ENCODE data around the genes C22orf31, KREMEN1 and EMID1.

DNA sequence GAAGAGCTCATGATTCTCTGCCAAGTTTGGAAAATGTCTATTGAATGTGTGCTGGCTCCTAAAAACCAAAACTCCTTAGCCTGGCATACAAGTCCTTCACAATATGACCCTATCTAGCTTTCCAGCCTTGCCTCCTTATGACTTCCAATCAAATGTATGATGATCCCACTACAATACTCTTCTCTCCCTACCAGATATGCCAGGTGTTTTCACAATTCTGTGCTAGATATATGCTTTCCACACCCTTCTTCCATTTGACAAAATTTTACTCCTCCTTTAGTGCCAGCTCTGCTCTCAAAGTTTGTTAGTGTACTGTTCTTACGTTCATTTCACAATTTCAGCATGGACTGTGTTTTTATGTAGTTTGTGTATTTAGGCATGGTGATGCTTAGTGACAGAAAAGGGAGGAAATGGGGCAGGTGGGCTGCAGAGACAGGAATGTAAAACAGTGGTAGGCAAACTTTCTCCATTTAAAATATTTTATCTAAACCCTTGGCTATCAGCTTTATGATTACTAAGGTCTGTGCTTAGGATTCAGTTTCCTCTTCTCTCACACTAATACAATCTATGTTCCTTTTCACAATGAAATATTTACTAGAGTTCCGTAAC lies 267.2 kb downstream of the TTC28 start:
- RRBS = no CpG with 5 or more reads among the region's 2 CpGs
CAGE:
- cytosol, long polyA plus RNA = no peak
- long polyA plus RNA = no peak
- nucleus, long polyA plus RNA = no peak

DNA sequence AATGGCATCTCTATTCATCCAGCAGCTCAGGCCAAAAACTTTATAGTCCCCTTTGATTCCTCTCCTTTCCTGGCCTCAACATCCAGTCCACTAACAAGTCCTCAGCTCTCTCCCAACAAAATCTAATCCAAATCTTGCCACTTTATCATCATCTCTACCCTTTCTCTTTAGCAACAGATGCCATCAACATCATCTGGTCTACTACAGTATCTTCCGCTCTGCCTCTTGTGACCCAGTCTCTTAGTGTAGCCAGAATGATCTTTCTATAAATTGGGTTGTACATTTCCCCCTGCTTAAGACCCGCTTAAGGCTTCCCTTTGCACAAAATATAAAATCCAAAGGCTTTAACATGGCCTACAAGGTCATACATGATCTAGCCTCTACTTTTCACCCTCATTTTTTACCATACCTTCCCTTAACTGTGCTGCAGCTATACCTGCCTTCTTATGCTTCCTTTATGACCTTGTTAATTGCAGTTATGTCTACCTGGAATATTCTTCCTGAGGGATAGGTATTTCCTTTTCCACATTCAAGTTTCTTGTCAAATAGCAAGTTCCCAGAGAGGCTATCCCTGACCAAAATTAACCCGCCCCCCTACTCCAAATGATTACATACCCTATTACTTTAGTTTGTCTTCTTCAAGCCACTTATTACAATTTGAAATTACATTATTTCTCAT lies 225.9 kb downstream of the TTC28 start:
- RRBS = no CpG with 5 or more reads among the region's 3 CpGs
CAGE:
- cytosol, long polyA plus RNA = no peak
- long polyA plus RNA = no peak
- nucleus, long polyA plus RNA = no peak

DNA sequence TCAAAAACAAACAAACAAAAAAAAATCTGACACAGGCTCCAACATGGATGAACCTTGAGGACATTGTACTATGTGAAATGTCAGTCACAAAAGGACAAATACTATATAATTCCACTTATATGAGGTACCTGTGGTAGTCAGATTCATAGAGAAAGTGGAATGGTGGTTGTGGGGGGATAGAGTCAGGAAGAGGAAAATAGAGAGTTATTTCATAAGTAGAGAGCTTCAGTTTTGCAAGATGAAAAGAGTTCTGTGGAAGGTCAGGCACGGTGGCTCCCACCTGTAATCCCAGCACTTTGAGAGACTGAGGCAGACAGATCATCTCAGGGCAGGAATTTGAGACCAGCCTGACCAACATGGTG lies 12.3 kb downstream of the HSCB start:
- RRBS = no CpG with 5 or more reads among the region's 1 CpG
CAGE:
- cytosol, long polyA plus RNA = no peak
- long polyA plus RNA = no peak
- nucleus, long polyA plus RNA = no peak

DNA sequence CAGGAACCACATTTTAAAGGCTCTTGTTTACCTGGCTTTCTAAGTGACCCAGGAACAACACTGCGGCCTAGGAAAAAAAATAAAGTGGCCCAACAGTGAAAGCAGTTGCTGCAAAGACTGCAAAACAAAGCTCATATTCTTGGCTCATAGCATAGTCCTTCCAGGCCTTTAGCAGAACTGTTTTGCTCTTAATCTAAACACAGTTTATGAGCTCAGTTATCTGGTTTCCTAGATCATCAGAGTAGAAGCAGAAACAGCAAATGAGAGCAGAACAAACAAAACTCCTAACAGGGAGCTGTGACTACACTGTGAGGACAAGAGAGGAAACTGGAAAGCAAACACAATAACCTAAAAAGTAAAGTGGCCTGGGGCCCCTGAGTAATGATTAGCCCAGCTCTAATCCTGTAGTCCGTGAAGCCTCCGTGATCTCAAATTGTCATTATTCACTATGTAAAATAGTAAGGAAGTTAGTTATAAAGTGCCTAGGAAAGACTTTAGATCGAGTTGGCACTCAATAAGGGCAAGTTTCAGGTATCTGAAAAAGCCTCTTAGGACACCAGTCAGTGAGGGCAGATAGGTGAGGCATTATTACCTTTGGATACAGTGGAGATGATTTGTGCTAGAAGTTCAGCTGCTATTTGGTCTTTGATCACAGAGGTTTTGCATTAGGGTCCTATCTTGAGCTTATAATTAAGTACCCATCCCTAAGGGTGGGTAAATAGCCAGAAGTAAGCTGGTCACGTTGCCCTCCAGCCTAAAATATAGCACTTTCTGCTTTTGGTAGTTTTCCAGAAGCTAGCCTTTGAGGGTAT lies 11.7 kb downstream of the CCDC117 start:
- RRBS = no CpG with 5 or more reads among the region's 5 CpGs
CAGE:
- cytosol, long polyA plus RNA = no peak
- long polyA plus RNA = no peak
- nucleus, long polyA plus RNA = no peak

DNA sequence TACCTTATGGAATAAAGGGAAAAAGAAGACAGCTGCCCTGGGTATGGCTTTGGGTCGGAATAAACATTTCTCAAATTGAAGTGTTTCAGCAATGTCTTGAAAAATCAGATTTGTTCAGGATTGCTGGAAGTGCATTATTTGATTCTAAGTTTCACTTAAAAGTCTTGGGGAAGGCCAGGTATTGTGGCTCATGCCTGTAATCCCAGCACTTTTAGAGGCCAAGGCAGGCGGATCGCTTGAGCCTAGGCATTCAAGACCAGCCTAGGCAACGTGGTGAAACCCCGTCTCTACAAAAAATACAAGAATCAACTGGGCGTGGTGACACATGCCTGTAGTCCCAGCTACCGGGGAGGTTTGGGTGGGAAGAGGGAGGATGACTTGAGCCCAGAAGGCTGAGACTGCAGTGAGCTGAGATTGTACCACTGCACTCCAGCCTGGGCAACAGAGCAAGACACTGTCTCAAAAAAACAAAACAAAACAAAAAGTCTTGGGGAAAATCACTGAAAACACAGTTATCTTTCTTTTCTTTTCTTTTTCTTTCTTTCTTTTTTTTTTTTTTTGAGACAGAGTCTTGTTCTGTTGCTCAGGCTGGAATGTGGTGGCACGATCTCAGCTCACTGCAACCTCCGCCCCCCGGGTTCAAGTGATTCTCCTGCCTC lies 43.2 kb downstream of the CCDC117 start:
- RRBS = no CpG with 5 or more reads among the region's 10 CpGs
CAGE:
- cytosol, long polyA plus RNA = no peak
- long polyA plus RNA = no peak
- nucleus, long polyA plus RNA = no peak

DNA sequence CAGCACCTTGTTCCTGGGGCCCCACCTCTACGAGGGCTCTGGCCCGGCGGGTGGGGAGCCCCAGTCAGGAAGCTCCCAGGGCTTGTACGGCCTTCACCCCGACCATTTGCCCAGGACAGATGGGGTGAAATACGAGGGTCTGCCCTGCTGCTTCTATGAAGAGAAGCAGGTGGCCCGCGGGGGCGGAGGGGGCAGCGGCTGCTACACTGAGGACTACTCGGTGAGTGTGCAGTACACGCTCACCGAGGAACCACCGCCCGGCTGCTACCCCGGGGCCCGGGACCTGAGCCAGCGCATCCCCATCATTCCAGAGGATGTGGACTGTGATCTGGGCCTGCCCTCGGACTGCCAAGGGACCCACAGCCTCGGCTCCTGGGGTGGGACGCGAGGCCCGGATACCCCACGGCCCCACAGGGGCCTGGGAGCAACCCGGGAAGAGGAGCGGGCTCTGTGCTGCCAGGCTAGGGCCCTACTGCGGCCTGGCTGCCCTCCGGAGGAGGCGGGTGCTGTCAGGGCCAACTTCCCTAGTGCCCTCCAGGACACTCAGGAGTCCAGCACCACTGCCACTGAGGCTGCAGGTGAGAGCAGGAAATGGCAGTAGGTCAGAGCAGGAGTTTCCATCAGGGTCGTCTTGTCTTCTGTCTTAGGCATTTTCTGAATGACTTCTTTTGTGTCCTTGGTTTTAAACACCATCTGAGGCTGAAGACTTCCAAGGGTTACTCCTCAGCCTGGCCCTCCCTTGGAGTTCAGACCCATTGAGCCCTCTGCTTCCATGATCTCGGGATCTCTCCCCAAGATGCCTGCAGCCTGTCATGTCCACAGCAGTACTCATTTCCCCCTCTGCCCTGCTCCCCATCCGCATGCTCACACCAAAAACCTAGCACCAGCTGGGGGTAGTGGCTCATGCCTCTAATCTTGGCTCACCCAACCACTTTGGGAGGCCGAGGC lies 11.0 kb downstream of the C22orf31 start:
- RRBS = 93% methylated on average over 6 of the region's 33 CpGs
CAGE:
- cytosol, long polyA plus RNA = start-site peak on the plus strand centred at position 668 of the sequence, 448 bp wide, 6 reads
- long polyA plus RNA = no peak
- nucleus, long polyA plus RNA = no peak

DNA sequence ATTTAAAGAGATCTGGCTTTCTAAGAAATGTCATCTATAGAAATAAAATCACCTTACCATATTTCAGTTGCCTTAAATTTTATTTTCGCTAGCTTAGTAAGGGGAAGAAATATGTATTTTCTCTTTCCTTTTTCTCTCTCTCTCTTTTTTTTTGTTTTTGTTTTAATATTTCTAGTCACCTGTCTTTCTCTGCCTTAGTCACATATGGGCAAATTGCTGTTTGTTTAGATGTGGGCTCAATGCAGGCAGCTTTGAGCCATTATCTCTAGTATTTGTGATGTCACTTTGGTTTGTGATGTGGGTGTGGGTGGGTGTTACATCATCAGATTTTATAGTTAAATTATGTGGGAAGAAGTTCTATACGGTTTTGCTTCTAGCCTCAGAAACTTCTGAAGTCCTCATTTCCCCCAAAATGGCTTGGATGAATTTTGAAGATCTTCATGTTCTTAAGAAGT lies at the start of gene C22orf31:
C22orf31 (minus strand) TSS at position 99 of the 455 bp plus-strand sequence.
- RRBS = no CpG with 5 or more reads among the region's 2 CpGs
CAGE:
- cytosol, long polyA plus RNA = no peak
- long polyA plus RNA = no peak
- nucleus, long polyA plus RNA = no peak

DNA sequence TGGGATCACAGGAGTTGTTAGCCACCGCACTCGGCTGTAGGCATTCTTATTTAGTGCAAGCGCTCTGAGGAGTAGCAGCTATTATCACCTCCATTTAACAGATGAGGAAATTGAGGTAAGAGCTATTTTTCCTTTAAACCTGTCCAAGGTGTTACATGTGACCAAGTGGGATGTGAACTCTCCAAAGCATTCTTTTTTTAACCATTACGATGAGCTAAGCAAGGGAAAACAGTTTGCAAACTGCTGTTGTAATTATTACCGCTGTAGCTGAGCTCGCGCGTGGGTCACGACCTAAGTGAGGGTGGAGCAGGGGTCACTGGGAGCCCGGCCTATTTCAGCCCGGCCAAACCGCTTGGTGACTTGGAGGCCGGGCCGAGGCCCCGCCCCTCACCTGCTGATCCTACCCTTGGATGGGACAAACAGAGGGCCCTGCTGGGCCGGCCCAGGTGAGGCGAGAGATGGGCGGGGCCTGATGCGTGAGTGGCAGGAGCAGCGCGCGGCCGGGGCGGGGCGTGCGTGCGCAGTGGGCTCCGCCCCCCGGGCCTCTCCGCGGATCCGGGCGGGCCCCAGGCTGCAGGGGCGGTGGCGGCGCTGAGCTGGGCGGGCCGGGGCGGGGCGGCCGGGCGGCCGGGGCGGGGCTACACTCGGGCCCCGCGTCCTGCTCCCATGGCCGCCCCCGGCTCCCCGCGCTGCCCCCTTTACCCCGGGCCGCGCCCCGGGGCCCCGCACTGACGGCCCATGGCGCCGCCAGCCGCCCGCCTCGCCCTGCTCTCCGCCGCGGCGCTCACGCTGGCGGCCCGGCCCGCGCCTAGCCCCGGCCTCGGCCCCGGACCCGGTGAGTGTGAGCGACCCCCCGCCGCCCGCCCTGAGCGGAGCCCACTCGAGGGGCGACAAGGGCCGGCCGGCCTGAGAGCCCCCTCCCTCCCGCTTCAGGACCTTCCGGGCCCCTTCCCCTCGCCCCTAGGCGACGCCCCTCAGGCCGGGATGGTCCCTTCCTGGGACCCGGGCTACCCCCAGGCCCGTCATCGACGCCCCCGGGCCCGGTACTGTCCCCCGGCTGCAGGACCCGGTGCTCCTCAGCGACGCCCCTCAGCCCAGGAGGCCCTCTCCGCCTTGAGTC lies at the start of gene KREMEN1:
KREMEN1 (plus strand) TSS at position 643 of the 1,120 bp plus-strand sequence.
- RRBS = 1% methylated on average over 60 of the region's 101 CpGs
CAGE:
- cytosol, long polyA plus RNA = no peak
- long polyA plus RNA = no peak
- nucleus, long polyA plus RNA = no peak

DNA sequence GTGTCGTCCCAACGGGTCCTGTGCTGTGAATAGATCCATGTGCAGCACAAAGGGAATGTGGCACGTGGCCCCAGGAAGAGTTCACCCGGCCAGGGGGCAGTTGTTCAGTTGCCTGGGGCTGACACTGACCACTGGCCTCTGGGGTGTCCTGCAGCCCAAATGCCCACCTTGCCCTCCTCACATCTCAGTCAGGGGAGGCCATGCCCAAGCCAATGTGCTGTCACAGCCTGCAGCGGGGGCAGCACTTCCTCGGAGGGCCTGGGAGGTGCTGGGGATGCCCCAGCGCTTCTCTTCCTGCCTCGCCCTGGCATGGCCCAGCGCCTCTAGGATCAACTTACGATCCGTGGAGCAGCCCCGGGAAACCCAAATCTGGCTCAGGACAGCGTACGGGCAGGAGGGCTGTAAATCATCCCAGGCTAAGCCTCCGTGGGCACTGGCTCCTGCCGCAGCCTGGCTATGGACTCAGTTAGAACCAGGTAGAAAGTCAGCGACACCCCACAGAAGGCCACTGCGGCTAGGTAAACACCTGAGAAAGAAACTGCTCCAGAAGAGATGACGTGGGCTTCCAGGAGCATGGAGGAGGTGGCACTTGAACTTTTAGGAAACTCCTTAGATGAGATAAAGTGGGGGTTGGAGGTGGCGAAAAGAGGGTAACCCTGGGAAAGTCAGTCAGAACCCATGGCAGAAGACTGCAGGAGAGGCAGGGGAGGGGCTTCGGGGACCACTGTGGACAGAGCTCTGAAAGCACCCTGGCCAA lies 60.9 kb upstream of the EMID1 start:
- RRBS = no CpG with 5 or more reads among the region's 21 CpGs
CAGE:
- cytosol, long polyA plus RNA = no peak
- long polyA plus RNA = no peak
- nucleus, long polyA plus RNA = no peak

DNA sequence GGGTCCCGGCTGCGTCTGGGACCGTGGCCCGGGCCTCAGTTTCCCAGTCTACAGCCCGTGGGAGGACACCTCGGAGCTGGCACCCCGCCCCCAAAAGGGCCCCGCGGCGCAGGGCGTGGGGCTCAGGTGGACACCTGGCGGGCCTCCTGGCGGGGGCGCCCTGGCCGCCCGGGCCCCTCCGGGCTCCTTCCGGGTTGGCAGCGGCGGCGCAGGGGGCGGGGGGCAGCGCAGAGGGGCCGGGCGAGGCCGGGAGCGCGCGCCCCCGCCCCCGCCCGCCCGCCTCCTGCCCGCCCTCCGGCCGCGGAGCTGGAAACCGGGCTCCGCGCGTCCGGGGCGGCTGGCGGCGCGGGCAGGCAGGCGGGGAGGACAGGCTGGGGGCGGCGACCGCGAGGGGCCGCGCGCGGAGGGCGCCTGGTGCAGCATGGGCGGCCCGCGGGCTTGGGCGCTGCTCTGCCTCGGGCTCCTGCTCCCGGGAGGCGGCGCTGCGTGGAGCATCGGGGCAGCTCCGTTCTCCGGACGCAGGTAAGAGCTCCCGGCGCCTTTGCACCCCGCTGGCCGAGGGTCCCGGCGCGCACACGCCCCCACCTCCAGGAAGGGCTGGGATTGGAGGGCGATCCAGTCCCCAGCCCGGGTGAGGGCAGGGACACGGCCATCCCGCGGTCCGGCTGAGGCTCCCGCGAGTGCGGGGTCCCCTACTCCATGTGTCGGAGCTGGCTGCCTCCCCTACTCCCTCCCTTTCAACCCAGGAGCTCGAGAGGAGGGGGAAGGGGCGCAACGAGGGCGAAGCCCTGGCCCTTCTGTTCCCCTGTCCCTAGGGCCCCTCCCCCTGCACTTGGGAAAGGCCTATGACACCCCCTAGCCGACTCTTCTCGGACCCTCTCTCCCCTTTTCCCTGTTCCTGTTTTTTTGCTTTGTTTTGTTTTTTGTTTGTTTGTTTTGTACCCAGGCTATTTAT lies at the start of gene EMID1:
EMID1 (plus strand) TSS at position 279 of the 955 bp plus-strand sequence.
- RRBS = 2% methylated on average over 30 of the region's 93 CpGs
CAGE:
- cytosol, long polyA plus RNA = no peak
- long polyA plus RNA = no peak
- nucleus, long polyA plus RNA = no peak

- RRBS = 2% methylated on average over 20 of the region's 59 CpGs
CAGE:
- cytosol, long polyA plus RNA = no peak
- long polyA plus RNA = no peak
- nucleus, long polyA plus RNA = no peak
Measured at GRCh38 chr22:29268374-29269073, 456 bp downstream of the EWSR1 start.

DNA sequence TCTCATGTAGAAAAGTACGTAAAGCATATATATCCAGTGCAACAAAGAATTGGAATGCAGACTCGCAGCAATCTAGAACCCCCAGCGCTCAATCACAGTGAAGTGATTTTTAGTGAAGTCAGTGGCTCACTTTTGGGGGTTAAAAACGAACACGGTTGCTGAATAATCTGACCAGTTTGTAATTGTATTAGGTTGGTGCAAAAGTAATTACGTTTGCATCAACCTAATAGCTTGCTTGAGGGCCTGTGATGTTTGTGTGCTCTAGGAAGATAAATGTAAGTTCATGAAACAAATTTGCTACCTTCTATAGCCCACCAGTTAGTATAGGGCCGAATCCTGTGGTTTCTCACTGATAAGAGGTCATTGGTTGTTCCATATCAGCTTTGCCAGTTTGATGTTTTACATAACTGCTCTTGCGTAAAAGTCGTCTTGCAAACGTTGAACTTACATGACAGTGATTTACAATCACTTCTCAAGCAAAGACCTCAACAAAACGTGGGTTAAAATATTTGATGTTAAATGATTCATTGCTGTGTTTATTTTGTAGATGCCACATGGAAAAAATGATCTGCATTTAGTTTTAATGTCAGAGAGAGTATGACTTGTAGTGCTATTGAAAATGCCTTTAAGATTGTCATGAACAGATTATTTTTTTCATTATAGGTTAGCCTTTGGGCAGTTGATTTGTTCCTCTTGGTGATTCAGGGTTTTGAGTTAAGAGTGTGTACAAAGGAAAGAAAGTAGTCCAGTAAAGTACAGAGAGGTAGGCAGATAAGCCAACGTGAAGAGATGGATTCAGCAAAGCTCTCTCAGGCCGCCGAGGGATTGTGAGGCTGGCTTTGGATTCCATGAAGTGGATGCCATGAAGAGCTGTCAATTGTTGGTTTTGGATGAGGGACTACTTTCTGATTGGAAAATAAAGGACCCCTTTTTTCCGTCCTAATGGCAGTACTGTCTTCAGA lies 2.5 kb downstream of the EWSR1 start:
- RRBS = no CpG with 5 or more reads among the region's 15 CpGs
CAGE:
- cytosol, long polyA plus RNA = no peak
- long polyA plus RNA = no peak
- nucleus, long polyA plus RNA = no peak

DNA sequence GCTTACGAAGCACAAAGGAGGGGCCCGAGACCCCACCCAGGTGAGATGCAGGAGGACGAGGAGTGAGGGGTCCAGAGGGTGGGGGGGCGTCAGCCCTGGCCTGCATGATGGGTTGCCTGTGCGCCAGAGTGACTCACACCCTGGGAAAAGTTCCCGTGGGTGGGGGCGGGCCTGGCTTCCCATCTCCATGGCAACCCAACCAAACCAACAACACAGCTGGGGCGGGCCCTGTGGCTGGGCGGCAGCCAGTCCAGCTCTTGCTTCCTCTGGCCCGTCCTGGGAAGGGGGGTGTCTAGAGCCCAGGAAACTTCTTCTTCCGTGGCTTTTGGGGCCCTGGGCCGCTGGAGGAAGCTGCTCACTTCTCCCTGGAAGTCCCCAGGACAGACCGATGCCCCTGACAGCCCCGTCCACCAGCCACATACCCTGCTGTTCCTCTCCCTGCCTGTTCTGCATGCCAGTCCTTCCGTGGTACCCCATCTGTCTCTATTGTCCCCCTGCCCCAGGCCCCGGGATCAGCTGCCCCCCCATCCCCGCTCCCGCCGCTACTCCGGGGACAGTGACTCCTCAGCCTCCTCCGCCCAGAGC lies 4.4 kb downstream of the RASL10A start:
- RRBS = 90% methylated on average over 6 of the region's 21 CpGs
CAGE:
- cytosol, long polyA plus RNA = no peak
- long polyA plus RNA = no peak
- nucleus, long polyA plus RNA = no peak

DNA sequence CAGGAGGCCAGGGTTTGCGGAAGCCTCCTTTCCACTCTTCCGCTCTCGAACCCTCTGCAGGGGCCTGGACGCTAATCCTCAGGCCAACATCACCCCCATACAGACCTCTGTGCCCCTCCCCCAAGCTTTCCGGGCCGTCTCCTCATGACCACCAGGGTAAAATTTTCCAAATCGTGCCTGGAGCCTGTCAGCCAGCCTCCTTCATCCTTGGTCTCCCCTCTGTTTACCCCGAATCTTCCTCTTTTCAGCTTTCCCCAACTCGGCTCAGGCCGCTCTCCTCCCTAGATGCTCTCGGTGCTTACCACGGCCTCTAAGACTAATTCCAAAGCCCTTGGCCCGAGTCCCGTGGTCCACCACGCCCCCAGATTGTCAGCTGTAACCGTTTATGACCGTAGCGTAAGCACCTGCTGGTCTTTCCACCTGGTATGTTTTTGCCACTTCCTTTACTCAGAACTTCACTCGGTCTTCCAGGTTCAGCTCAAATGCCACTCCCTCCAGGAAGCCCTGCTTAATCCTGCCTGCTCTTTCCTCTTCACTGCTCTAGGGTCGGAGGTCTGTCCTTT lies 1.4 kb downstream of the RASL10A start:
- RRBS = no CpG with 5 or more reads among the region's 20 CpGs
CAGE:
- cytosol, long polyA plus RNA = no peak
- long polyA plus RNA = no peak
- nucleus, long polyA plus RNA = no peak

DNA sequence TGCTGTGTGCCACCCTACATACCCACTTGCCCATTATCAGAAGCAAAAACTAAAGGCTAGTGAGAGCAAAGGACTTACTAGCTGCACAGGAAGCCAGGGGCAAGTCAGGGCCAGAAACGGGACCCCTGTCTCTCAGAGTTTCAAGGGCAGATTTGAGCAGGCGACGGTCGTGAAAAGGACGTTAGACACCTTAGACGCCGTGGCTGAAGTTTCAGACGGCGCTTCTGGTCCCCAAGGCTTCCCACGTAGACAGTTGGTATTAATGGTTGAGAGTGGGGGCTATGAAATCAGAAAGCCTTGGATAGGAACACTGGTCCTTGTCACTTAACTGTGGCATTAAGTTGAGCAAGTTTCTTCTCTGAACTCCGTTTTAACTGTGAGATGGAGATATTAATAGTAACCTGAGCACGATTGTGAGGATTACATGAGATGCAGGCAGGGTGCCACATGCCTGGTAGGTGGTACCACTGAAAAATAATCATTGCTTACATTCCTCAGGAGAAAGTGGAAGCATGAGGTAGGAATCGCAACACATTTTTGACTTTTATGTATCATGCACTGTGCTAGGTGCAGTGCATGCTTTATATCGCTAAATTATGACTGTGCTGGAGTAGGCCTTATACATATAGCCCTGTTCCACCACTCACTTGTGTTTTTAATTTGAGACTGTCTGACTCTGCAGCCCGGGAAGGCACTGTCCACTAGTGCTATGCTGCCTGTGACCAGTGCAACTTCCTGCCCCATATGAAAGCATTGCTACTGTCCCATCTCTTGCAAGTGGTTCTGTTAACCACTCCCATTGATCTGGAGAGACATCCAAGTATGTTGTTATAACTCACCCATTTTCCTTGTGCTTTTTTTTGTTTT lies 829 bp downstream of the UQCR10 start:
- RRBS = no CpG with 5 or more reads among the region's 15 CpGs
CAGE:
- cytosol, long polyA plus RNA = no peak
- long polyA plus RNA = no peak
- nucleus, long polyA plus RNA = no peak

GRCh38 chr22:29805867-29806454 lies 32.1 kb downstream of the ASCC2 start:
- RRBS = no CpG with 5 or more reads among the region's 10 CpGs
CAGE:
- cytosol, long polyA plus RNA = no peak
- long polyA plus RNA = no peak
- nucleus, long polyA plus RNA = no peak

- RRBS = no CpG with 5 or more reads among the region's 5 CpGs
CAGE:
- cytosol, long polyA plus RNA = no peak
- long polyA plus RNA = no peak
- nucleus, long polyA plus RNA = no peak
Measured at GRCh38 chr22:29872987-29873504, 9.9 kb upstream of the MTMR3 start.

- RRBS = 4% methylated on average over 28 of the region's 55 CpGs
CAGE:
- cytosol, long polyA plus RNA = no peak
- long polyA plus RNA = no peak
- nucleus, long polyA plus RNA = no peak
Measured at GRCh38 chr22:29883346-29884036, 517 bp downstream of the MTMR3 start.

DNA sequence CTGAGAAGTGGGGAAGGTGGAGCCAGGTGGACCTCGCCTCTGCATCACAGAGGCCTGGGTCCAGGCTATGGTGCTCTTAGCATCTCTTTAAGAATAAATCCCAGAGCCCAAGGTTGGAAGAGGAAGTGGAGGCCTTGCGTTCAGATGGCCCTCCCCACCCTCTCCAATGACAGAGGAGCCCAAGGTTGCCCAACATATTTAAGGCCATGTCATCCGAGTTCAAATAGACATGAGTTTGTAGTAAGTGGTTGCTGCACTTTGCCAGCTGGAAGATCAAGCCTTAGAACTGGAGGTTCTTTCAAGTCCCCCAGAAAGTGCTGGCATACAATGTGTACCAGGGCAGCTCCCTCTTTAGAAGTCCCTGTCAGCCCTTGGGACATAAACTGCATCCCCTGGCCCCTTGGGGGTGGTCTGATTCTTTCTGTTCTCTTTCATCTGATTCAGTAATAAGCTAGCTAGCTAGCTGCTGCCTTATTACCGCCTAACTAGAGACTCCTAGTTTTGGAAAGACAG lies 47.0 kb upstream of the HORMAD2 start:
- RRBS = no CpG with 5 or more reads among the region's 4 CpGs
CAGE:
- cytosol, long polyA plus RNA = no peak
- long polyA plus RNA = no peak
- nucleus, long polyA plus RNA = no peak

- RRBS = no CpG with 5 or more reads among the region's 23 CpGs
CAGE:
- cytosol, long polyA plus RNA = no peak
- long polyA plus RNA = no peak
- nucleus, long polyA plus RNA = no peak
Measured at GRCh38 chr22:30208700-30209496, 37.7 kb downstream of the LIF start.

All from H1 (cell line).